Mesenchymal stem cell of adipose (primary cell): Measurements from ENCODE around the gene VBP1.

DNA sequence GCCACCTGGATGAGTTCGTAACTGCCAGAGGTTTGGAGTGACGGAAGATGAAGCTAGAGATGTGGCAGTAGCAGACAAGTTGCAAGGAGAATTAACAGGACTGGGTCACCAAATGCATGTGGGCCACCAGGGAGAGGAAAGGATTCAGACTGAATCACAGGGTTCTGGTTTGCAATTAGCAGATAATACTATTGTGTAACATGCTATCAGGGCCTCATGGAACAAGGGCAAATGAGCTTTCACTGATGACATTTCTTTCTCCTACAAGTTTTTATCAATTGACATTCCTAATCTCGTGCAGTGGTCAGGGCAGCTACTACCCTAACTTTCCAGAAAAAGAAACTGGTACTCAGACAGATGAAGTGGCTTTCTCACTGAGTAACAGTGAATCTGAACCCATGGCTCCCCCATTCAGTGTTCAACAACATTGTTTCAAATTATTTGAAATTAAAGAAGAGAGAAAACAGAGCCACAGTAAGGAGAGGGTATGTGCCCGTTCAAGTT lies 21.4 kb downstream of the GAB3 start:
- CAGE, long polyA plus RNA = no peak

DNA sequence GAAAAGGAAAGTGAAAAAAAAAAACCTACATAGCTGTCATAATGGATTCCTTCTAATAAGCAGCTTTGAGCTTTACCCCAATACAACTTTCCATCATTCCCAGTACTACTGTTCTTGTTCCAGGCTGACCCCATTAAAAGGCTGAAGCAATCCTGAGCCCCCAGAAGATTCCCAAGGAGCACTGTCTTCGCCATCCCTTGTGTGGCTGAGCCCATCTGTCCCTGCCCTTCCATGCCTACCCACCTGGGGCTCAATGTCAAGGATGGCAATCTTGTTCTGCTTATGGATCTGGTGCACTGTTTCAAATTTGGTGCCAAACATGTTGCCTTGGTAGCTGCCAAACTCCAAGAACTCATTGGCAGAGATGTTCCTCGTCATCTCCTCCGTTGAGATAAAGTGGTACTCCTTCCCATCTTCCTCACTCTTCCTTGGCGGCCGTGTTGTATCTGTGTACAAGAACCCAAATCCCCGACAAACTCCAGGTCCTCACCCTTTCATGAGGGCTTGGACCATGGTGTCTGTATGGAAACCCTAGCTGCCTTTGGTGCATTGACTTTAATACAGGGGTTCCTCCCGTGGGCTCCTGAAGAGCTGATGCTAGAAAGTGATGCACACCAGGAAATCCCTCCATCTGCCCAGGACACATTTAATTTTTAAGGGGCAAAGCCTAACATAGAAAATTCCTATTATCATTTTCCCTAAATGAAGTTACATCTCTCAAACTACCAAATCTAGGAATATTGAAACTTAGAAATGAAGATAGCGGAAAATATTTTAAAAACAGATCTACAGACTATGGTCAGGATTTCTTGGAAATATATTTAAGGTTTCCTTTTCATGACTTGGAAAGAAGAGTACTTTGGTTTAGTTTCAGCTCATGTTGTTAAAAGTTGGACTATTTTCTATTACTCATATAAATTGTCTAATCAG lies 19.0 kb downstream of the DKC1 start:
- CAGE, long polyA plus RNA = no peak

DNA sequence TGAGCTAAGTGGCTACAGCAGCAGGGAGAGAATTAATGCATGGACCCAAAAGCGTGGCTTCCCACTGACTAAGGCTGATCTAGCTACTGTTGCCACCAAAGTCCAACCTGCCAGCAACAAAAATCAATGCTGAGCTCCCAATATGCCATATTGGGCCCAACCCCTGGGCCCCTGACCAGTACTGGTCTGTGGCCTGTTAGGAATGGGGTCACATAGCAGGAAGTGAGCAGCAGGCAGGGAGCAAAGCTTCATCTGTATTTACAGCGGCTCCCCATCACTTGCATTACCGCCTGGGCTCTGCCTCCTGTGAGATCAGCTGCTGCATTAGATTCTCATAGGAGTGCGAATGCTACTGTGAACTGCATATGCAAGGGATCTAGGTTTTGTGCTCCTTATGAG lies 15.2 kb downstream of the F8 start:
- CAGE, long polyA plus RNA = no peak

- CAGE, long polyA plus RNA = no peak
These were observed 15.8 kb downstream of the BRCC3 start for GRCh38 chrX:155087039-155087570.

- CAGE, long polyA plus RNA = no peak
These were observed 888 bp upstream of the VBP1 start for GRCh38 chrX:155215432-155215711.

GRCh38 chrX:155215850-155216625 lies at the start of gene VBP1:
Gene VBP1 (plus strand): TSS chrX:155216460.
- CAGE, long polyA plus RNA = no peak

DNA sequence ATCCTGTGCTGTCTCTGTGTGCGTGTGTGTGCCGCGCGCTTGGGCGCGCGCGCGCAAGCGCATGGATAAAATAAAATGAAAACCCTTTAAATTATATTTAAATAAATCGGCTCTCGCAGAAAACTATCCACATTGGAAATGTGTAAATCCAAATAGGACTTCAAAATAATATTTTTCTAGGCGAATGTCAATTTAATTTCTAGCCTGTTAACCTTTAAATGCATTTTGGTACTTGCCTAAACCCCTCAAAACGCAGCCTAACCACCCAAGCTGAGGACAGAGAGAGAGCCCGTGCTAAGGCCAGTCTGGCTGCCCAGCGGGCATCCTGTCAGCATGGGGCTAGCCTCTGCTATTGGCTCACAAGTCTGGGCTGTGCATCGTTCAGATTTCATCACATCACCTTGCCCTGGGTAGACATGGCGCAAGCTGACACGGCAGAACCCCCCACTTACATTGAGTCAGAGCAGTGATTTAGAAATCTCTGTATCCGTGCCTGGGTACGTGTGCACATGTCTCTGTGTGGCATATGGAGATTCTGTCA lies 112.9 kb upstream of the VAMP7 start:
- CAGE, long polyA plus RNA = no peak